Airway epithelial cell (primary cell): ENCODE results near the gene ANKRD60.

DNA sequence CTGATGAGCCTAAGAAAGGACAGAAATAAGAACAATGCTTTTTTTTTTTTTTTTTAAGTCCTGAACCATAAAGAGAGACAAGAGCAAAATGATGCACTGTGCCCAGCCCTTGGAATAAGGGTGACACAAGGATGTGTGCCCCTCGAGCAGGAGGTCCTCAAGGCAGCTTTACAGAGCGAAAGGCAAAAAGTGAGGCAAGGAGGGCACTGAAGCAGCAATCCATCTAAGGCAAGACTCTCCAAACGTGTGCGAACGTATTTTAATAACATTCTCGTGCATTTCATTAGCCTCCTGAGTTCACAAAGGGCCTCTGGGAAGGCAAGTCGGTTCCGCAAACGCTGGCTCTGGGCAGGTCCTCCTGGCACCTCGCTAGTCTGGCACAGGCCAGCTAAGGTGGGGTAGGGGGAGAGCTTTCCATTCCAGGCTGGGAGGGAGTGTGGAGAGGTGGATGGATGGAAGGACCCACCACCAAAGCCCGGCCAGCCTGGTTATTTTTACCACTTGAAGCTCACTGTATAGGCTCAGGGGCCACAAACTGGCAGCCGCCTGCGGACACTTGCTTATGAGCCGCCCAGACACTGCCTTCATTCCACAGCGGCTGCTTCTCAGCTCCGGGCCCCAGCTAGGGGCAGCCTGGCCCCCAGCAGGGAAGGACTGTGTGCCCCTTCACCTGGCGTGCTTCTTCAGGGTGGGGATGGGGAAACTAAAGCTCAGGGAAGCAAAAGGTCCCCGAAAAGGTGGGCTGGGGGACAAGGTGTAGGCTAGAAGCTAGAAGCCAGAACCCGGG lies 2.0 kb downstream of the PMEPA1 start:
- RAMPAGE, long total RNA = no peak

GRCh38 chr20:57714440-57714903 lies 4.7 kb upstream of the PMEPA1 start:
- RAMPAGE, long total RNA = no peak

DNA sequence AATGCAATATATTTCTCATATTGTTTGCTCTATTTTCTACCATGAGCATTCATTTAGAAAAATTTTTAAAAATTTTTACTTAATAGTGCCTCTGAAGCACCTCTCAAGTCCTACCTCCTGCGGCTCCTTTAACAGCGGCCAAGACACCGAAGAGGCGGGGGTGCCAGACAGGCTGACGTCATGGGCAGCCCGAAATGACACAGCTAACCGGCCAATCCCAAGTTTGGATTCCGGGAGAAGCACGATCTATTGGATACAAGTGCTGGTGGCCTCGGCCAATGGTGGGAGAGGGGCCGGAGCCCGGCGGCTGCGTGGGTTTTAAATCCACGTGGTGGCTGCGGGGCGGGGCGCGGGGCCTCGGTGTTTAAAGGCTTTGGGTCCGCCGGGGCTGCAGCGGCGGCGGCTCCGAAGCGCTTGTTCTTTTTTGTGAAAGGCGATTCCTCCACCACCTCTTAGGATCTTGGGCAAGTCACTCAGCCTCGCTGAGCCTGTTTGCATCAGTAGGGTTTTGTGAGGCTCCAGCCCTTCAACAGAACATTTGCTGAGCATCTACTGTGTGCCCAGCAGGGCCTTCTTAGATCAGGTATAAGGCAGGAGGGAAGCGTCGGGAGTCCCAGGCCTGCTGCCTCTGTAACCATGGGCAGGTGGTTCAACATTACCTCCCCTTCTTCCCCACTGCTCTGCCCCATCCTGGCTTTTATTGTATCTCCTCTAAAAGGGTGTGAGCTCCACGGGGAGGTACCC lies 8.7 kb upstream of the PMEPA1 start:
- RAMPAGE, long total RNA = no peak

GRCh38 chr20:58174709-58175577 lies 24.2 kb downstream of the C20orf85 start:
- RAMPAGE, long total RNA = no peak

DNA sequence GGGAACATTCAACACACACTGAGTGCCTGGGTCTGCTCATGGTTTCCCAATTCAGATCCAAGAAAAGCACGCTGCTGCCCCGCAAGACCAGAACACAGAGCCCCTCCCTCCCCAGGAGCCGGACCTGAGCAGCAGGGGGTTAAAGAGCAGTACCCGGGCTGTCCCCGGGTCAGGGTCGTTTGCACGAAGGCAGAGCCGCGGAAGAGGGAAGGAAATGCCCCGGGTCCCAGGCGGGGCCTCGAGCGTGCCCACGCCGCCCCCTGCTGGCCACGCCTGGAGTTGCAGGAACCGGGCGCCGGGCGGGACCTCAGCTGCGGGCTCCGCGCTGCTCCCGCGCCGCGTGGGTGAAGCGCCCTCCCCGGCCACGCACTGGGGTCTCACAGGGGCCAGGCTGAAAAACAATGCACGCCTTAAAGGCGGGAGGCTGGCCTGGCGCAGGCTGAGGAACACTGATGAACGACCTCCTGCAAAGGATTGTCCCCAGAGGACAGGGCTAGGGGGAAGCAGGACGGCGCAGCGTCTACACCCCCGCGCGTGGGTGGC lies 28.8 kb downstream of the C20orf85 start:
- RAMPAGE, long total RNA = no peak

DNA sequence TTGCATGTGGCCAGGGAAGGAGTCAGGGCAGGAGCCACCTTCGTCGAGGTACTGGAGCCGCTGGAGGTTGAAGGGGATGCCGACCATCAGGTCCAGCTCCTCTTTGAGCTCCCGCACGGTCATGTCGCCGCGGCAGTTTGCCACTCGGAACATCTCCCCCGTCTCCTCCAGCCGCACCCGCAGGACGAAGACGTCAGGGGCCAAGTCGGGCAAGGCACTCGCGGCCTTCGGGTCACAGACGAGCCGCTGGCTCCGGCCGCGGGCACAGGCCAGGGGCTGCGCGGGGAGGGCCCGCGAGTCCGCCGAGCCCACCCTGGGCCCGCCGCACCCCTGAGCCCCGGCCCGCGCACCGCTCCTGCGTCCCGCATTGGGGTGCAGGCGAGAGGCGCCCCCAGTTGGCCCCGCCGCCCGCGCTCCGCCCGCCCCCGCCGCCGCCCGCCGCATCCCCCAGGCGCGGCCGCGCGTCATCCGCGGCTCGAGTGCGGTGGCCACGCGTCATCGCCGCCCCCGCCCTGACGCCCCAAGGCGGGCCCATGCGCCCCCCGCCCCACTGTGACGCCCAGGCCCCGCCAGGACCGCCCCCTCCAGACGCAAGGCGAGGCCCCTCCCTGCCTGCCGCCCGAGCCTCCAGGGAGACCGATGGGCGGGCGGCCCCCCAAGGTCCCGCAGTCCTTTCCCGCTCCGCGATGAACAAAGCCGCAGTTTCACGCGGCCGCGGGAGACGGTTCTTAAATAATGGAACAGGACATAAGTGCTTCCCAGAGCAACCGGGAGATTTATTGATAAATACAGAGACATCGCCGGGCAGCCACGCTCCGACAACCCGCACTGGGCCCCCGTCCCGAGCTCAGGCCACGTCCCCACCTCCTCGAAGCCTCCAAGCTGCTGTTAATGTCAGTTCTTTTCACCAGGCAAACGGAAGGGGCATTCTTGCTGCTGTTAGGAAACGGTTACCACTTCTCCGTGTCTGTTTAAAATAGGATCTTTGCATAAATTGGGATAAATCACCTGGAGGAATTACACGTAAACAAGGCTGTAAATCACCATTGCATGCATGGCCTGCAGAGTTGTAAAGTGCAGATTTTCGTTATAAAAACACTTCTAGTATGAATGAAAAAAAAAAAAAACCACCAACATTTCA lies at the start of gene ANKRD60:
TSS of gene ANKRD60 (minus strand) at position 468 of the 1,141 bp plus-strand sequence.
- RAMPAGE, long total RNA = no peak

DNA sequence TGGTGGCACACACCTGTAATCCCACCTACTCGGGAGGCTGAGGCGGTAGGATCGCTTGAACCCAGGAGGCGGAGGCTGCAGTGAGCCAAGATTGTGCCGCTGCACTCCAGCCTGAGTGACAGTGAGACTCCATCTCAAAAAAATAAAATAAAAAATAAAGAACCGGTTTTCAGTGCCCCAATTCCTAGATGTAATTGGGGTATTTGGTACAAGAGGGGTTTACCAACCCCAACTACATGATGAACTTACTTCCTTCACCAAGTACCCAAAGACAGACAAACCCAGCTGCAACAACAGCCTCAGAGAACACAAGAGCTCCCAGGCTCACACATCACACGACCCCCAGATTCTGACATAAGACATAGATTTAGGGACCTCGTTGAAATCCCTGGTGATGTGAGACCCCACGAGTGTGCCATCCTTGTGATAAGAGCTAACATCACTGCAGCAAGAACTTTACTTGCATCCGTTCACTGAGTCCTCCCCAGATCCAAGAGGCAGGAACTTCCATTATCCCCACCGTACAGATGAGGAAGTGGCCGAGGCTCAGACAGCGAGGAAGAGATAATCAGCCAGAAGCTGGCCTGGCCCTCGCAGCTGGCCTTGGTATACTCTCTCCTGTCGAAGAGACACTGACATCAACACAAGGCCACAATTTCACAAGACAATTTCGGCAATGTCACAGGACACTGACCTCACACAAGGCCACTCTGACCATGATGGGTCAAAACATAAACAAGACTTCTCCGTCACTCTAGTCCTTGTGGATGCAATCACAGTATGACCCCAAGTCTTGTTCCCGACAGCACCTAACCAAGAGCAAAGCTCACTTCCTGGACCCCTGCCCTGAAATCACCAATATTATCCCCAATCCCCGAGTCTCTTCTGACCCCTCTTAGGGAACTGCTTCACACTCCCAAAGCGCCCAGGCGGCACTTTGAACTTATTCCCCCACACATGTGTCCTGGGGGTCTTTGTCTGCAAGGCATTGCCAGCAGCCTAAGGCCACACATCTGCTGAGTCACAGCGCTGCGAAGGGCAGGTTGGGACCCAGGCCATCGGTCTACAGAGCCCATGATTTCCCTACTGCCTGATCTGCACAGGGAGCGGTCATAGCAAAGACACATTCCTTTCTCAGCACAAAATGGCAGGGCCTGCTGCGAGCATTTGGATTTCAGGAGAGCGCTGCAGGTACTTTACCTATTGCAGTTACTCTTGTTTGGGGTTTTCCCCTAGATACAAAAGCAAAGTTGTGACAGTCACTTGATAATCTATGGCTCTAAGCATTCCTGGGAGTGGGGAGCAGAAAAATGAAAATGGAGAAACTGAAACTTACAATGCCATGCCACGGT lies 14.9 kb upstream of the VAPB start:
- RAMPAGE, long total RNA = no peak

DNA sequence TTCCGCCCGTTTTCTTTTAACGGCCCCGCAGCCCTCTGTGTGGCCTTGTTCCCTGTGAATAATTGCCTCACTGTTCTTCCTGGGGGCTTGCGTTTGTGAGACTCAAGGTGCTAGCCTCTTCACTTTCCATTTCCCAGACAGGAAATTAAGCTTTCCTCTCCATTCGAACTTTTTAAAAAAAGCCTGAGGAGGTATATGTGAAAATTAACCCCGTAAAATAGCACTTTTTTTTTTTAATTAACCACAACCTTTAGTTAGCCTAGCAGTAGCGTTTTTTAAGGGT lies 1.5 kb downstream of the STX16 start:
- RAMPAGE, long total RNA = no peak

- RAMPAGE, long total RNA = no peak
Observed at GRCh38 chr20:58660899-58661822, 10.1 kb downstream of the STX16 start.

- RAMPAGE, long total RNA = no peak
Observed at GRCh38 chr20:58685329-58686205, 7.0 kb upstream of the NPEPL1 start.

GRCh38 chr20:58693012-58693812 lies 612 bp downstream of the NPEPL1 start:
- RAMPAGE, long total RNA = no peak

DNA sequence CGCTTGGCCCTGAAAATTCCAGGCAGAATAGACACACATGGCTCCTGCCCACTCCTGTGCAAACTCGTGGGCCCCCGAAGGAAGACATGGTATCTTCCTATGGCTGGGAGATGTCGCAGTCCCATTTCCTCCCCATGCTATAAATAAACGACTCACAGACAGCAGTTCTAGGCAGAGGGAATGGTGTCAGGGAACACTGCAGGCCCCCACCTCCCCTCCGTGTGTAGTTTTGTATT lies 29.6 kb downstream of the NPEPL1 start:
- RAMPAGE, long total RNA = no peak

DNA sequence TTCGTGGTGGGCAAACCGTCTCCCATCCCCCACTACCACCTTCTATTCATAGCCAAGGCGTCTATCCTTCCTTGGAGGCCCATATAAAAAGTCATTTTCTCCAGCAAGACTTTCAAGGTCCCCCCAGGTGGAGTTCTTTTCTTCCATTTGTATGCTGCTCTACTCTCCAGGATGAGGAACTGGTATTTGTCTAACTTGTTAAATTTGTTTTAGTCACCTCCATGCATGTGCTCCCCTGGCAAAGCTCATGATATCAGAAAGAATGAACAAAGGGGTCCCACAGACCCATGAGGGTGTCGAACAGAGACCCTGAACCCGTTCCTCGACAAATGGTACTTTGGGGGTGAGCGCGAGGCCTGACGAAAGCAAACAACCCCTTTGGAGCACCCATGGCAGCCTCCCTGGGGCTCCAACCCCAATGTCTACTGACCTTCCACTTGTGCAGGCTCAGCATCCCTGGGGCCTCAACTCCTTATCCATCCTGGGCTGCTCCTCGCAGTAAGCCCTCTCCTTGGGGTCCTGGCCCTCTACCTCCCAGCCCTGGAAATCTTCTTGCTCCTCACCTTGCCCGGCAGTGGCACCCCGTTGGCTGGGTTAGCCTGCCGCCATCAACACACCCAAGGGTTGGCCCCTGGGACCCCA lies 41.0 kb upstream of the GNAS start:
- RAMPAGE, long total RNA = no peak

DNA sequence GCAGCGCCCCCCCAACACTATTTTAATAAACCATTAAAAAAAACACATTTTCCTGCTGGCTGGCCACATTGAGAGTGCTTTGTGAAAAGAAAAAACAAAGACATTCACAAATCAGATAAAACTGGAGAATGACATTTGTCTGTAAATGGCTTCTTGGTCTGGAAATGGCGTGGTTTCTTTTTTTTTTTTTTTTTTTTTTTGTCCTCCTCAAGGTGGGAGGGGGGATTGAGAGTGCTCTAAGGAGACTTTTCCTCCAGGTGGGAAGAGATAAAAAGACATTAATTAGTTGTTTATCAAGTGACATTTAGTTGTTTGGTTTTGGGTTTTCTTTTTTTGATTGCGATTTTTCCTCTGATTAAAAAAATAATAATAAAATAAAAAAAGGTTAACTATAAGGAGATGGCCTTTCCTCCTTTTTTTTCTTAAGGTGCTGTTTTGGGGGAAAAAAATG lies 1.7 kb downstream of the GNAS start:
- RAMPAGE, long total RNA = no peak

DNA sequence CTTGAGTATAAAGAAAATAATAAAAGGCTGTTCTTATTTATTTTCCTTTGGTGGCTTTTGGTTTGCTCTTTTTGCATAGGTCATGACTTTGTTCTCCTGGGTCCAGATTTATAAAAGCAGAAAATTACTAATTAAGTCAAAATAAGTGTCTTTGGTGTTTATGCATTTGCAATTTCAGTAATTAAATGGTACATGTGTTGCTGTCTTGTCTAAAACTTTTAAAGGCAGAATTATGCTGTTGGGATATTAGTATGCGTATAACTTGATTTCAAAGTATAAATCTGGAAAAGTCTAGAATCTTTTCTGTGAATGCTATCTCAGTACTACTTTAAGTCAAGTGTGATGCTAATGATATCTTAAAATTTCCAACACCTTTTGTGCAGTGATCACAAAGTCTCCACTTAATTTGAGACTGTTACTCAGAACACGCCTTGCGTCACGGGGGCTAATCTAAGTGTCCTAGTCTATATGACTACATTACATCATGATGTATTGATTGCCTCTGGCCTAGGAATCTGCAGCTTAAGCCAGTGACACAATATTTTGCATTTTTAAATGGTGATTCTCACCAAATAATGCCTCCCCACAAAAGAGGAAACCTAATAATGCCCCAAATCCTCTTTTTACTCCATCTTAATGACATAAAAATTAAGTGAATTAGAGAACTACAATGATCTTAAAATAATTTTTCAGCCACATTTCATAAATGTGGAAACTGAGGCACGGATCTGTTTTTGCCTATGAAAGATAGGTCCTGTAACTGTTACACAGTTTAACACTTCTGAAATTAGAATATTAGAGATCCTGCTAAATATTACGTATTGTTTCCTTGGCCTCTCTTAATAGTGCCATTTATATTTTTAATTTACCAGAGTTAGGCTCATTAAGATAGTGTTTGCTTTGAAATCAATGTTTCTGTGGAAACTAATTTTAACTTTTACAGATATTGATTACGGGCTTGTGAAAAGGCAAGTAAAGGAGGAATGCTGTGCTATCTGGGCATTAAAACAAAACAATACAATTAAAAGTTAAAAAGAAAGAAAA lies 2.6 kb downstream of the GNAS start:
- RAMPAGE, long total RNA = no peak

DNA sequence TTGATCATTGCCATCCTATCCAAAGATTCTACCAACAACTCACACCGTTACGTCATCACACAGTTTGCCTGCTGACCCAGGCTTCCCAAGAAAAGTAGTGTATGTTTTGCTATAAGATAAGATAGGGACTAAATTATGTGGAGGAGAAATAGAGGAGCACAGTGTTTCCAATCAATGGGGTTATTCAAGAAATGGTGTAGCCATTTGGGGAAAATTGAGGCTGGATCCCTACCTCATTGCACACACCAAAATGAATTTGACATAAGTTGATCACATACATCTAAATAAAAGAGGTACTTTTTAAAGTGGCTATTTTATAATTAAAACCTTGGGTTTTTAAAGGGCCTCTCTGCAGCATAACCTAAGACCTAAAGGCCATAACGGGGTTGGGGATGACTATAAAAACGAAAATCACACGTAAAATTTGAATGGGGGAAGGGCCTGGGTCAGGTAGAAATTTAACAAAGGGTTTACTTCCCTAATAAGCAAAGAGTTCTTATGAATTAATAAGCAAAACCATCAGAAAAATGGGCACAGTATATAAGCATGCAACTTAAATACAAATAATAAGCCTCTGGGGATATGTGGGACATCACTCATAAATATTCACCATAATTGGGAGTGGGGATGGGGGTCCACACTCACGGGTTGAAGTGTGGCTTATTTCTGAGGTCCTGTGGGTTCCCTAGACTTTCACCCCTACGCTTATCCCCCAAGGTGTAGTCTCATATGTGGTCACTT lies 20.4 kb downstream of the GNAS start:
- RAMPAGE, long total RNA = no peak

- RAMPAGE, long total RNA = no peak
Observed at GRCh38 chr20:59004598-59005868, 2.0 kb downstream of the CTSZ start.

DNA sequence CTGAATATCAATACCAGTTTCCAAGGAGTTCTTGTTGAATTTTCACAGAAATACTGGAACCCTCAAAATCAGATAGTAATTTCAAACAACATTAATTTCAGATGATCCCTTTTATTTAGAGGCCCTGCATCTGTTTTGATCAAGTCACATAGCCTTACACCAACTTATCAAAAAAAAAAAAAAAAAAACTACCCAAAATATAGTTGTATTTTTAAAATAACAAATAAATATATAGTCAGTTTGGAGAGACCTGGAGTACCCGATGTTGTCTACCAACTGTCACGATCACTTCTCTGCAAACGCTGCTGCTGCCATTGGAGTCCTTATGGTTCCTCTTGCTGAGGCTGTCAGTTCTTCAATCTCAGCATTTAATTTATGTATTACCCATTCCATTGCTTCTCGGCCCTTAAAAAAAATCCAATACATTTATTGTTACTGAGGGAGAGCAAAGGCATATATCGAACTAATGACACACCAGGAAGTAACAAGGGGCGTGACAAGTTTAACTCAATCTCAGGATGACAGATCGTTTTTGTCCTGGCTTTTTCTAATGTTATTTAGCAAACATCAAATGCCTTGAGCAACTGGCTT lies 2.7 kb upstream of the ATP5F1E start:
- RAMPAGE, long total RNA = no peak

DNA sequence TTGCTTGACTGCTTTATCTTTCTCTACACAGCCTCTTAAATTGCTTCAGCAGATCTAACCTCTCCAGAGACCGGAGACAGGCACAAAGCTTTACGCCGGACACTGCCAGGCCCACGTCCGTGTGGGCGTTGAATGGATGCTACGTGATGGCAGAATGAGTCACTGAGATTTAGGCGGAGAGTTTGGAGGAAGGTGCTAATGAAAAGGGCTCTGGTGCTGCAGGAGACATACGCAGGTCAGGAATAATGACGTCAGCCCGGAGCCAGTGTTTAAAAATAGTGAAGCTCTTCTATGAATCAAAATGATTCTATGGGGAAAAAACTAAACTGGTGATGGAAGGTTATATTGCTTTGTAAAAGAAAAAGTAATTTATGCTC lies 21.2 kb upstream of the PRELID3B start:
- RAMPAGE, long total RNA = no peak

- RAMPAGE, long total RNA = no peak
Observed at GRCh38 chr20:59146375-59147684, 16.8 kb upstream of the ZNF831 start.